ENCODE measurements around the genes PGK1, HDX and ZNF711.

DNA sequence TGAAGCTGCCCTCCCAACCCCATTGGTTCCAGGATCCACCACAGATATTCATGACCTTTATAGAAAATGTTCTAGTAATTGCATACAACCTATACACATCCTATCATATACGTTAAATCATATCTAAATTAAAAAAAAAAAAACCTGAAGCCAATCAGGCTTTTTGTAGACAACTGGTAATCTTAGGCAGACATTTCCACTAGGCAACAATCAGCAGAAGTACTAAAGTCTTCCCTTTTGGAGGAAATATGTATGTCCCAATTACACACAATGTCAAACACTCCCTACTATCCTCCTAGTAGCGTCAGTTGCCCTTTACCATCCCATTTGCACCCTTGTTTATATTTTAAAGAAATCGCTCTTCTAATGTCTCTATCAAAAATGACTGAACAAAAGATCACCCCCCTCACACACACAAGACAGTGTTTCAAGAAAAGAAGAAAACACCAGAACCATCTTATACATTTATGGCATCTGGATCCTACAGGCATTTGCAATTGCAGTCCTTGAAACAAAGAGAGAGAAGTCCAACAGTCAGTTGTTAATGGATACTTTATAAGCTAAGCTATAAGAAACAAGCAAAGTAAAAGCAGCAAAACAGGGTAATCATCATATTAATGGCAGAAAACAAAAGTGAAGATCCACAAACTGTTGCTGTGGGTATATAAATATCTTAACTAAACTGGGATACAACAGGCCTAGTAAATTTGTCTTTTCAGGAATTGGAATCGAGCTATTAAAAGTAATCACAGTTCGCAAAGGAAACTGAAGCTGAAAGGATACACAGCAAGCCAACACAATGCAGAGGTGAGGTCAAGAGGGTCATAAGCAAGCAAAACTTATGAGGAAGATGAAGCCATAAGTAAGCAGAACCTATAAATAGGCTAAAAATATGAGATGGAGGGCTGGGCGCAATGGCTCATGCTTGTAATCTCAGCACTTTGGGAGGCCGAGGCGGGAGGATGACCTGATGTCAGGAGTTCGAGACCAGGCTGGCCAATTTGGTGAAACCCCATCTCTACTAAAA lies 35.8 kb upstream of the ZCCHC13 start:
- PRO-cap = no peak

DNA sequence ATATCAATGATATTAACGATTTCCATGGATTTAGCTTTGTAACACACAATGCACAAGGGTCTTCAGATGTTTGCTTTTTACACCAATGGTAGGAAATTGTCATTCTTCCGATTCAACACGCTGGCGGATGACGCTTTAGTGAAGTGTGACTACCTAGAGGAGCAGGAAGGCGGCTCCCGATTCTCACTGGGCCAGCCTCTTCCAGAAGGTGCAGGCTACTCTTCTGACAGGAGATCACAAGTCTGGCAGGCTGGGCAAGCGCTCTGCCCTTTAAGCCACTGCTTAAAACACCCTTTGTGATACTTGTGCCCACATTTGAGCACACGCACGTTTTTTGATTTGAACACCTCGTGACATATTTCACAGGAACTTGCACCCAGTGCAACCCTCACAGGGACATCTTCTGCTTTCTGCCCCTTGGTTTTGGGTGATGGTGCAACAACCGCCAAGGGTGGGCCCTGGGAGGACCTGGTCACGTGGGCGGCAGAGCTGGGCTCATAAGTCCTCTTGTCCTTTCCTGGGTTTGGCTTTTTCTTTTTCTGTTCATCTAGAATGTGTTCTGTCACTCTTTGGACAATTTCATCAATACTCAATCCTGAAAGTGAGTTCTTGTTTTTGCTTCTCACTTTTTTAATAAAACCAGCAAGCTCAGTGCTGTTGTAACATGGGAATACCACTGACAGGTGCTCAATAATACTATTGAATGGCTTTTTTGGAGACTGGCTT lies 44.2 kb downstream of the MAGEE2 start:
- PRO-cap = no peak

DNA sequence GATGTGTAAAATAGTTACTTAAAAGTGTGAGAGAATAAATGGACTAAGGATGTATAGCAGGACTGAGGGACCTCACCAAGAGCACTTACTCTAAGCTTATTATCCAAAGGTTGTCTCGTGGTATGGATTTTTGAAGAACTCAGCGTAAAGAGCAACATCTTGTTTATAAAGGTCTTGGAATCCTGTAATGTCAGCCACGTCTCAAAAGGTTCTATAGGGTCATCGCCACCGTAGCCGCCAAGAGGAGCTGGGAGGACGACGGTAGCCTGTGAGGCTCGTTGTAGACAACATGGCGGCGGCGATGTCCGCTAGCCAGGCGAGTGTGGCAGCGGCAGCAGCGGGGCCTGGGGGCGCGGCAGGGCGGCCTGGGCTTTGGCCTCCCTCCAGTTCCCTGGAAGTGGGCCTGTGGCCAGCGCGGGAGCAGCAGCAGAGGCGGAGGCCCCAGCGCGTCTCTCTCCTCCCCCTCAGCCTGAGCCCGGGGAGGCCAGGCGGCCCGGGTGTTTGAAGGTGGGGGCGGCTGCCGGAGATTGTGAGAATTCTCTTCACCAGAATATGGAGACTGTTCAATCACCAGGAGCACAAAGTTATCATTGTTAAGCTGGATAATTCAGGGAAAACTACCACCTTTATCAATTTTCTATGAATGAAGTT lies 143.5 kb upstream of the PBDC1 start:
- PRO-cap = no peak

GRCh38 chrX:76428128-76428652 lies 680 bp downstream of the MAGEE1 start:
- PRO-cap = no peak

GRCh38 chrX:76725655-76726178 lies 298.2 kb downstream of the MAGEE1 start:
- PRO-cap = no peak

DNA sequence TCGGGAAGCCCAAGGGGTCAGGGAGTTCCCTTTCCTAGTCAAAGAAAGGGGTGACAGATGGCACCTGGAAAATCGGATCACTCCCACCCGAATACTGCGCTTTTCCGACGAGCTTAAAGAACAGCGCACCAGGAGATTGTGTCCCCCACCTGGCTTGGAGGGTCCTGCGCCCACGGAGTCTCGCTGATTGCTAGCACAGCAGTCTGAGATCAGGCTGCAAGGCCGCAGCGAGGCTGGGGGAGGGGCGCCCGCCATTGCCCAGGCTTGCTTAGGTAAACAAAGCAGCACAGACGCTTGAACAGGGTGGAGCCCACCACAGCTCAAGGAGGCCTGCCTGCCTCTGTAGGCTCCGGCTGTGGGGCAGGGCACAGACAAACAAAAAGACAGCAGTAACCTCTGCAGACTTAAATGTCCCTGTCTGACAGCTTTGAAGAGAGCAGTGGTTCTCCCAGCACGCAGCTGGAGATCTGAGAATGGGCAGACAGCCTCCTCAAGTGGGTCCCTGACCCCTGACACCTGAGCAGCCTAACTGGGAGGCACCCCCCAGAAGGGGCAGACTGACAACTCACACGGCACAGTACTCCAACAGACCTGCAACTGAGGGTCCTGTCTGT lies 413.4 kb downstream of the MAGEE1 start:
- PRO-cap = no peak

GRCh38 chrX:77014345-77014841 lies 432.8 kb upstream of the FGF16 start:
- PRO-cap = no peak

GRCh38 chrX:77070103-77070752 lies 377.0 kb upstream of the FGF16 start:
- PRO-cap = no peak

DNA sequence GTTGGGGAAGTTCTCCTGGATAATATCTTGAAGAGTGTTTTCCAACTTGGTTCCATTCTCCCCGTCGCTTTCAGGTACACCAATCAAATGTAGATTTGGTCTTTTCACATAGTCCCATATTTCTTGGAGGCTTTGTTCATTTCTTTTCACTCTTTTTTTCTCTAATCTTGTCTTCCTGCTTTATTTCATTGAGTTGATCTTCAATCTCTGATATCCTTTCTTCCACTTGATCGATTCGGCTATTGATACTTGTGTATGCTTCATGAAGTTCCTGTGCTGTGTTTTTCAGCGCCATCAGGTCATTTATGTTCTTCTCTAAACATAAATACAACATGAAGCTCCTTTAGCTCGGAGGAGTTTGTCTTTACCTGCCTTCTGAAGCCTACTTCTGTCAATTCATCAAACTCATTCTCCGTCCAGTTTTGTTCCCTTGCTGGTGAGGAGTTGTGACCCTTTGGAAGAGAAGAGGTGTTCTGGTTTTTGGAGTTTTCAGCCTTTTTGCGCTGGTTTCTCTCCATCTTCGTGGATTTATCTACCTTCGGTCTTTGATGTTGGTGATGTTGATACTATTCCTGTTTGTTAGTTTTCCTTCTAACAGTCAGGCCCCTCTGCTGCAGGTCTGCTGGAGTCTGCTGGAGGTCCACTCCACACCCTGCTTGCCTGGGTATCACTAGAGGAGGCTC lies 36.7 kb upstream of the ATRX start:
- PRO-cap = no peak

- PRO-cap = bidirectional peak, plus-strand start at chrX:78104255, minus-strand start at chrX:78103930
Observed at GRCh38 chrX:78104128-78104531, at the start of gene PGK1. TSS of gene PGK1 (plus strand) at chrX:78104248.

DNA sequence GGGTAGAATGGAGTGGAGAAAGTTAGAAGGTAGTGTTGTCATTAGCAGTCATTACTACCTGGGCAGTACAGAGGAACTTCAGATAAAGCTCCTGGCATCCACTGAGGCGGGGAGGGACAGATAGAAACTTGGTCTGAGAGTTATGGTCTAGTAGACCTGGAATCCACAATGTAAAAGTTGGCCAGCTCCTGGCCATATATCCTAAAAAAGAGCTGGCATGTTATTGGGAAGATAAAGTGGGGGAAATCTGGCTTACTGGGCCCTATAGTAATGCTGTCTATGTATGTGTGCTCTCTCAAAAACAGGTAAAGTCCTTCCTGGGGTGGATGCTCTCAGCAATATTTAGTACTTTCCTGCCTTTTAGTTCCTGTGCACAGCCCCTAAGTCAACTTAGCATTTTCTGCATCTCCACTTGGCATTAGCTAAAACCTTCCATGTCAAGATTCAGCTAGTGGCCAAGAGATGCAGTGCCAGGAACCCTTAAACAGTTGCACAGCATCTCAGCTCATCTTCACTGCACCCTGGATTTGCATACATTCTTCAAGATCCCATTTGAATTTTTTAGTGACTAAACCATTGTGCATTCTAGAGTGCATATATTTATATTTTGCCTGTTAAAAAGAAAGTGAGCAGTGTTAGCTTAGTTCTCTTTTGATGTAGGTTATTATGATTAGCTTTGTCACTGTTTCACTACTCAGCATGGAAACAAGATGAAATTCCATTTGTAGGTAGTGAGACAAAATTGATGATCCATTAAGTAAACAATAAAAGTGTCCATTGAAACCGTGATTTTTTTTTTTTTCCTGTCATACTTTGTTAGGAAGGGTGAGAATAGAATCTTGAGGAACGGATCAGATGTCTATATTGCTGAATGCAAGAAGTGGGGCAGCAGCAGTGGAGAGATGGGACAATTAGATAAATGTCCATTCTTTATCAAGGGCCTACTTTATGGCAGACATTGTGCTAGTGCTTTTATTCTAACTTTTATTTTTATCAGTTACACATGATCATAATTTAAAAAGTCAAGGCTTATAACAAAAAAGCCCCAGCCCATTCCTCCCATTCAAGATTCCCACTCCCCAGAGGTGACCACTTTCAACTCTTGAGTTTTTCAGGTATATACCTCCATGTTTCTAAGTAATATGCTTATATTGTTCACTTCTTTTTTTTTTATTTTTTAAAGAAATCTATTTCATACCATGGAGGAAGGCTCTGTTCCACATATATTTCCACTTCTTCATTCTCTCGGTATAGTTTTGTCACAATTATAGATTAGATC lies 13.5 kb downstream of the TAF9B start:
- PRO-cap = no peak

GRCh38 chrX:79107670-79108399 lies 36.7 kb upstream of the GPR174 start:
- PRO-cap = no peak

DNA sequence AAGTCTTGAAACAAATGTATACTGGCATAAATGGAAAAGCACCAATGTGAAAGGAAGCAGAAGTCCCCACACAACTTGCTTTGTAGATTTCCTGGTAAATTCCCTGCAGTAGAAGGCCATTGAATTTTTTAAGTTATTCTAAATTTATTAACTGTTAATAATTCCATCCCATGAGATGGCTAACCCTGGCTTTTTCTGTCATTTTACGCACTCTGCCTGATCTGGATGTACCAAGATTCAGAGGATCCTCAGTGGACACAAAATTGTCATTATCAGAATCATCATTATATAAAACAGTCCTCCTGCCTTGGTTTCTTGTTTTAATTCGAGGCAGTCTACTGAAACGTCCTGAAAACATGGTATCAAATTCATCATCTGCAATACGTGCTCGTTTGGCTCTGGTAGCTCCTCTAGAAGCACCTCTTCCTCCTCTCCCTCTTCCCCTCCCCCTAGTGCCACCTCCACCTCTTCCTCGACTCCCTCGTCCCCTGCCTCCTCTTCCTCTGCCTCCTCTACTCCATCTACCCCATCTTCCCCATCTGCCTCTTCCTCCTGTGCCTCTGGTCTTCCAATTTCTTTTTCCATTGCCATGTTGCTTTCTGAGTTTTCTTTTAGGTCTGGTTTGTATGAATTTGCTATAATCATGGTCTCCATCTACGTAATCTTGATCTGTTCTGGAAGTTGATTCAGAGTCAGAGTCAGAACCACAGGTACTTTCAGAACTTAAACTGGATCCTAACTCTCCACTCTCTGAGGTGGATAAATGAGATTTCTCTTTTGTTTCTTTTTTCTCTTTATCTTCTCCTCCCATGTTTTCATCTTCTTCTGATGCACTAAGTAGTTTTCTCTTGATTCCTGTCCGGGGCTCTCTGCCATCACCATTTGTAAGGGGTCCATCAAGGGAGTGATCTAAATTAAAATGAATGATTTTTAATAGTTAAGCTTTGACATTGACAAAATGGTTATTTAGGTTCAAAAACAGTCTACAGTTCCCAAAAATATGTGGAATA lies 132.9 kb downstream of the BRWD3 start:
- PRO-cap = no peak

- PRO-cap = no peak
Observed at GRCh38 chrX:81116058-81116393, 85.7 kb downstream of the HMGN5 start.

DNA sequence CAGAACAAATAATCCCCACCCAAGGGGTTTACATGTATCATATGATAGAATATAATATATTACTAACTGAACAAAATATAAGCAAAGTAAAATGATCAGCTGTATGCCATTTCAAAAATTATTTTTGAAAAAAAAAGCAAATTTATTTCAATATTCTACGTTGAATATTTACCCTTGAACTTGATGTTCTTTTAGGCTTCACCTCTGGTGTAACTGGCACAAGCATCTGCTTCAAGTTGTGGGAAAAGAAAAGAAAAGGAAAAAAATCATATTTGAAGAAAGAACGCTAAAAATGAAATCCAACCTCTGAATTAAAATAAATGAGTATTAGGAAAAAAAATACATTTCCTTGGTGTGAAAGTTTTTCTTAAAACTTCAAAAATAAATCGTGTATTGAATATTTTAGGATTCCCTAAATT lies 83.4 kb downstream of the HMGN5 start:
- PRO-cap = no peak

GRCh38 chrX:84502367-84502688 lies at the start of gene HDX:
TSS of gene HDX (minus strand) at chrX:84502453.
- PRO-cap = bidirectional peak, plus-strand start at chrX:84502568, minus-strand start at chrX:84502453

DNA sequence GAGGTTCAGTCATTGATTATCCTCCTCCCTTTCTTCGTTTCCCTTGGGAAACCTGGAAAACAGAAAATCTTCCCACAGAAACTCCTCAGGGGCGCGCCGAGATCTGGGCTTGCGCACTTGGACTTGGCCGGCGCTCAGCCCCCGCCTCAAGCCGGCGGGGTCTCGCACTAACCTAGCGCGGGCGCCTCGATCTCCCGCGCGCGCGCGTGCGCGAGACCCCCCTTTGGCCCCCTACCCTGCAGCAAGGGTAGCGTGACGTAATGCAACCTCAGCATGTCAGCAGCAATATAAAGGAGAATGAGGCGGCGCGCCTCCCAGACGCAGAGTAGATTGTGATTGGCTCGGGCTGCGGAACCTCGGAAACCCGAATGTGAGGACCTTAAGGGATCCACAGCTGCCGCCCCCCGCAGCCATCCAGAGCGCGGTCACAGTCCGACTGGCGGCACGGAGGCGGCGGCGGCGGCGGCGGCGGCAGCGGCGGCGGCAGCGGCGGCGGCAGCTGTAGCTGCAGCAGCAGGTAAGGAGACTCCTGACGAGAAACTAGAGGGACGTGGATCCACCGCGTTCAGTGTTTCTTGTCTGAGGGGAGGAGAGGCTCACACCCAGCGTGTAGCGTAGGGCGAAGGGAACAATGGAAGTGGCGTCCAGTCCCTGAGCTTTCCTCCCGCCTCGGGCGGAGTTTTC lies at the start of gene ZNF711:
ZNF711 (plus strand) TSS at position 317 of the 684 bp plus-strand sequence.
- PRO-cap = unidirectional peak, plus-strand start at position 317 of the sequence; unidirectional peak, plus-strand start at position 453 of the sequence

GRCh38 chrX:85375255-85376092 lies 4.0 kb downstream of the POF1B start:
- PRO-cap = no peak

DNA sequence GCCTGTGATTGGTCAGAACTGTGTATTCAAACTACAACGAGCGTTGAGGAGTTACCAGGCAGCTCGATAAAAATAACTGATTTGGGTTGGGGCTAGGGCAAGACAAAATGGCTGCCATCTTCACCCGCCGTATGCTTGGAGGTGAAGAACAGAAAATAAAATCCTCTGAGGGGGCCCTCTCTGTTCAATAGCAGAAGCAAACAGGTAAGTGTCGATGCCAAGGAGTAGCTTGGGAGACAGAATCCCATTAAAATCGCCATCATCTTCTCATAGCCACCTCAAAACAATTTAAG lies 22.1 kb downstream of the FAM133A start:
- PRO-cap = no peak

DNA sequence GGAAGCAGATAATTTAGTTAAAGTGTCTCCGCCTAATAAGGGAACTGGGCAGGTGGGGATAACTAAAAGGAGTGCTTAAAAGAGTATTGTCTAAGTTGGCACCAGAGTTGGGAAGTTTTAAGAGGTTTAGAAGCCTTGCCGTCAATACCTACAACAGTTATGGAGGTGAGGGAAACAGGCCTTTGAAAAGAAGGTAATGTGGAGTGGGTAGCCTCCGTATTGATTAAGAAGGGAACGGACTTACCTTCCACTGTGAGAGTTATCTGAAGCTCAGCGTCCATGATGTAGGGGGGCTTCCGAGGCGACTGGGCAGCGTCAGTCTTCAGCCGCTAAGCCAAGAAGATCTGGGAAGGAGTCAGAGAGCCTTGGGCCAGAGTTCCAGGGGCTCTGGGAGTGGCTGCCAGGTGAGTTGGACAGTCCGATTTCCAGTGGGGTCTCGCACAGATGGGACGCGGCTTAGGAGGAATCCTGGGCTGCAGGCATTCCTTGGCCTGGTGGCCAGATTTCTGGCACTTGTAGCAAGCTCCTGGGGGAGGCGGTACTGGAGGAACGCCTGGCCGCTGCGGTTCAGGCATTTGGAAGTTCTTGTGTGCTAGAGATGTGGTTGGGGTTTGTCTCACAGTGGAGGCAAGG lies 1027.9 kb downstream of the FAM133A start:
- PRO-cap = no peak

Data from right common carotid artery plus branches (tissue), 1 donor.